ENCODE results near the gene FBXW11.

- PRO-cap, 4 experiments: no peak in any of the 4 experiments
- RAMPAGE, long total RNA, 4 experiments: no peak in any of the 4 experiments
Observed at GRCh38 chr5:171424874-171425174, 5.4 kb downstream of the FGF18 start.

- PRO-cap, 4 experiments: no peak in any of the 4 experiments
- RAMPAGE, long total RNA, 4 experiments: no peak in any of the 4 experiments
Observed at GRCh38 chr5:171578206-171578749, 158.8 kb downstream of the FGF18 start.

GRCh38 chr5:171737604-171738277 is 47.9 kb upstream of the SMIM23 start:
- PRO-cap, 4 experiments: no peak in any of the 4 experiments
- RAMPAGE, long total RNA, 4 experiments: no peak in any of the 4 experiments

- PRO-cap, 4 experiments: peak in 1 of 4 experiments; most common minus-strand start chr5:171978742 (in 1)
- RAMPAGE, long total RNA, 4 experiments: no peak in any of the 4 experiments
Observed at GRCh38 chr5:171978595-171979028, 27.8 kb downstream of the FBXW11 start.

DNA sequence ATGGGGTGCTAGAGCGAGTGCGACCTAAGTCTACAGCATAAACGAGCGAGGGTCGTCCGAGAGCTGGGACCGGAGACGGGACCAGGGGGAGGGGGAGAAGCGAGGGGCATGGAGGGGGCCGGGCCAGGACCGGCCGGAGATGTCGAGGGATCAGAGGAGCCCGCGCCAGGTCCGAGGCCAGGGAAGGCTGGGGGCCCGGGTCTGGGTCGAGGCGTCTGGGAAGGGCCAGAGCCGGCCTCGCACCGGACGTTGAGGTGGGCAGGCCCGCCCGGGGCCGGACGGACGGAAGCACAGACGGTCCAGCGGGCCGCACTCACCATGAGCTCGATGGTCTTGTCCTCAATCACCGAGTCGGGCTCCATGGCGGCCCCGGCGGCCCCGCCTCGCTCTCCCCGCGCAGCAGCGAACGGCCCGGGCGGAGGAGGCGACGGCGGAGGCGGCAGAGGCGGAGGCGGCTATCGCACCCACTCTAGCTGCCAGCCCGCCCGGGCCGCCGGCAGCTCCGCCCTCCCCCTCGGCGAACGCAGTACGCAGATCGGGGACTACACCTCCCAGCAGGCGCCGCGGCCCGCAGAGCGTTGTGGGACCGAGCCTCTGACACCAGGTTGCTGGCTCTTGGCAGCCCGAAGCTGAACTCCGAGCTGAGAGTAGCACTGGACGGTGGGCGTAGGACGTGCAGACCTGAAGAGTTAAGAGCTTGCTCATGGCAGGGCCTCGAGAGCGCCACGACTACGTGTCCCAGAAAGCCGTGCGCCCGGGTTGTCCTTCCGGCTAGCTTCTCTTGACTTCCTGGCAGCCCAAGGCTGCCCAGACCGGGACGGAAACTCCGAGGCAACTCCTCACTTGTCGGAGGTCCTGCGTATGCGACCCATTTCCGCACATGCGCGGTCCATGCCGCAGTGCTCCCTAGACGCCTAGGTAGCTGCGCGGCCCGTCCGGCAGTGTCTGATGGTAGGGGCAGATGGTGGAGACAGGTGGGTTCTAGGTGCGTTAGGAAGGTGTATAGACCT is at the start of gene FBXW11:
TSS of gene FBXW11 (minus strand) at position 498 of the 1,010 bp plus-strand sequence.
- PRO-cap, 4 experiments: peak in 4 of 4 experiments; most common plus-strand start position 136 of the sequence (in 4); most common minus-strand start position 217 of the sequence (in 4)
- RAMPAGE, long total RNA, 4 experiments: no peak in any of the 4 experiments

GRCh38 chr5:172007151-172007765 is 820 bp upstream of the FBXW11 start:
- PRO-cap, 4 experiments: peak in 1 of 4 experiments; most common minus-strand start chr5:172007678 (in 1)
- RAMPAGE, long total RNA, 4 experiments: no peak in any of the 4 experiments

DNA sequence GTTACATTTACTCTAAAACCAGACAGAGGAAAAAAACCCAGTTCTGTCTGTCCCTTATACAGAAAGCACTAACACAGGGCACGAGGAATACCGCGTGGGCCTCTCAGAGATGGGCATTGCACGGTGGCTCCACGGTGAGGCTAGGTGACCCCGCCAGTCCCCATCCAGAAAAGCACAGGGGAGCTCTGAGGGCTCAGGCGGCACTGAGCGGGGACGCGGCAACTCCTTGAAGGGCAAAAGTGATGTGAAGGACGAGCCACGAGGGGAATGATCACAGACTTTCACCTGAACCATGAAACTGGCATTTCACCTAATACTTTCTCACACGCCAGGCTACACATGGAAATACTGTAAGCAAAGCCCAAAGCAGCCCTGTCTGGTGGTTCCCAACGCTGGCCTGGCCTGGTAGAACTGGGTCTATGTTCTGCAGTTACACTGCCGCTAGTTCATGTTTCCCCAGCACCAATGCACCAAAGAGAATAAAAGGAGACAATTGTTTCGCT is 35.8 kb upstream of the FBXW11 start:
- PRO-cap, 4 experiments: no peak in any of the 4 experiments
- RAMPAGE, long total RNA, 4 experiments: no peak in any of the 4 experiments

DNA sequence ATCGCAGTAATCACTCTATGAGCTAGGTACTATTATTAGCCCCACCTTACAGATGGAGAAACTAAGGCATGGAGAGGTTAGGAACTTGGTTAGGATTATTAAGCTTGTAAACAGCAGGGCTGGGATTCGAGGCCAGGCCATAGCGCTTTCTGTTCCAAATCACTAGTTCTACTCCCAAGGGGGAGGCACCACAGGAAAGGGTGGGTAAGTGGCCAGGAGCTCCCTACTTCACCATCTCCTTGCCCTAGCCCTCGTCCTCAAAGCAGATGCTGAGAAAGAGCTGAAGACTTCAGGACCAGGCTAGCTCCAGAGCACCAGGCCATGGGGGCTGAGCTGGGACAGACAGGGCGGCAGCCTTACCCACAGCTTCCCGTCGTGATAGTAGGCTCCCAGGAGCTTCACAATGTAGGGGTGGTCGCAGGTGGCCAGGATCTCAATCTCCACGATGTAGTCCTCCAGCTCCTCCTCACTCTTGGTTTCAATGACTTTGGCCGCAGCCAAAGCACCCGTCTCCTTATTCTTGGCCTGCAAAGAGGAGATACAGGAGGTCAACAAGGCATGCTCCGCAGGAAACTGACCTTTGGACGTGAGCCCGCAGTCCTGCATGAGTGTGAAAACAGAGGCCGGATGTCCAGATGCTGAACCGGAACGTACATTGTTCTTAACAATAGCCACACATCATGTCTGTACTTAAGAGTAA is 31.6 kb downstream of the STK10 start:
- PRO-cap, 4 experiments: no peak in any of the 4 experiments
- RAMPAGE, long total RNA, 4 experiments: no peak in any of the 4 experiments

- PRO-cap, 4 experiments: no peak in any of the 4 experiments
- RAMPAGE, long total RNA, 4 experiments: no peak in any of the 4 experiments
Observed at GRCh38 chr5:172189381-172189868, 1.4 kb upstream of the STK10 start.

DNA sequence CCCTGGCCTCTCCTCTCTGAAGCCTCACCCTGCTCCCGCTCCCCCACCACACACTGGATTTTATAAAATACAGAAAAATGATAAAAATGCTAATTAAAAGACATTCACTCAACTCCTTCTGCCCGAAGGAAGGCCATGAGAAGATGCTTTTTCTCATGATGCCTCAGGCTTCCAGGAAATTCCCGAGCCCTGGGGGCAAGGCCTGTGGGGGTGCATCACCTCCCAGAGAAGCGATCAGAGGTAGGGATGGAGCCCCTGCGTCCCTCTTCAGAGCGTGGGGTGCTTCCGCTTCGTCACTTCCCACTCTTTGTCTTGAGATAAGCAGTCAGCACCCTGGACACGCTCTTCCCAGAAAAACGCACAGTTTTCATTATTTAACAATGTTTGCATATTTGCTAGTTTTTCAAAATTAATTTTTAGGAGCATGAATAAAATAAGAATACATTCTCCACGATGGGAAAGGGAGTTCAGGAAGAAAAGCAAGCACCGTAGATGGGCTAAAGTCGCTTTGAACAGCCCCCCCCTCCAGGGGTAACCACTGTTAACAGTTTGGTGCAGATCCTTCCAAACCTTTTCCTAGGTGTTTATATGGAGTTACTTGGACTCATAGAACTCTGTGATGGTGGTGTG is 33.4 kb upstream of the SH3PXD2B start:
- PRO-cap, 4 experiments: no peak in any of the 4 experiments
- RAMPAGE, long total RNA, 4 experiments: no peak in any of the 4 experiments

DNA sequence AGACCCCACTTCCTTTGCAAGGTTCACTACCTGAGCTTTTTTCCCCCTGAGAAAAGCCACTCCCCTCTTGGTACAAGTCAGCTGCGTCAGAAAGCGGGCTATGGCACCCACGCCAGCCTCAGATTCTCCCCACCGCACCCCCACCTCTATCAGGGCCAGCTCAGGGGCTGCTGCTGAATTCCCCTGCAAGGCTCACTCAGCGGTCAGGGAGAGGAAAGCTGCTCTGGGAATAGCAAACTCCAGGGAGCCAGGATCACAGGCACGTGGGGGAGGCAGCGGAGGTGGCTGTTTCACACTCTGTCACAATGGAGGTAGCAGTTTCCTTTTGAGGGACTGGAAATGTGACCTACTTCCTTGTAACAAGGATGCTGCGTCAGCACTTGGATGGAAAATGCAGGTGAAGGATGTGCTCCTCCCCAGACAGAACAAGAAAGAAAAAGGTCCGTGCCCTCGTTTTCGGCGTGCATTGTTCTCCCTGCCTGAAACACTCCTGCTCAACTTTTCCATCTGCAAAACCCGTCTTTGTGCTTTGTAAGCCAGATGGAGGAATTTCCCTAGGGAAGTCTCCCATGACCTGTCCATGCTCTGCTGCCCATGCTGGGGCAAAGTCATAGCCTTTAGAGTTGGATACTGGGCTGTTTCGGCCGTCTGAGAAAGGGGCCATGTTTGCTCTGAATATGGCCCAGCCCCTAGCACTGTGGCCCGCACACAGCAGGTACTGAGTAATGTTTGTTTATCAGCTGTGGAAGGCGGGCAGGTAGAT is 55.1 kb upstream of the SH3PXD2B start:
- PRO-cap, 4 experiments: peak in 2 of 4 experiments; most common minus-strand start position 153 of the sequence (in 2)
- RAMPAGE, long total RNA, 4 experiments: no peak in any of the 4 experiments

DNA sequence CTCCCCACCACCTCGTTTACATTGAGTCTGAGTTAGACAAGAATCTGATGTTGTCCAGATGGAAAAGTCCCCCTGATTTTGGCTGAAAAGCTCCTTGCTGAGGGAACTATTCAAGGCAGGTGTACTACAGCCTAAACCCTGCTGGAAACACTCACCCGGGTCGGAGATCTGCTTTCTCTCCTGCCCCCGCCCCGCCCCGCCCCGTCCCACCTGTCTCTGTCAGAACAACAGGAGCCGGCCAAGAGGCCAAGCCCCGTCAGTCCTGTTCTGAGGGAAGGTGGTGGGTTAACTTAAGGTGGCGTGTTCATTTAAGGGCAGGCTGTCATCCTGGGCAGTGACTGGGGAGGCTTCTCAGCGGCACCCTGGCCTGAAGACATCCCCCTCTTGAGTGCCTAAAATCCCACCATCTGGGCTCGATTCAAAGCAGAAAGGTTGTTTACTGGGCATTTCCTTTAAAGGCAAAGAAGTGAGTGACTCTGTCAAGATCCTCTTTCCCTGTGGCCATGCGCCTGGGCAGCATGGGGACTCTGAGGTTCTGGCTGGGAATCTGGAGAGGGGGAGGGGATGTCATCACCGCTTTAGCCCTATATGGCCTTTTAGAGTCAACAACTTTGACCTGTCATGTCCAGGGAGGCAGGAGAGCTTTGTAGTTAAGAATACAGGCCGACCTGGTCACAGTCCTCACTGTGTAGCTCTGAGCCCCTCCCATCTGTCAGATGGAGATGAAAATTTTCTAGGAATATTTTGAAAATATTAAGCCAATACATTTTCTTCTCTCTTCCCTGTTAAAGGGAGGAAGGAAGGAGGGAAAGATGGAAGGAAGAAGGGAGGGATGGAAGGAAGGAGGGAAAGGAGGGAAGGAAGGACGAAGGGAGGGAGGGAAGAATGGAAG is 70.9 kb upstream of the NEURL1B start:
- PRO-cap, 4 experiments: no peak in any of the 4 experiments
- RAMPAGE, long total RNA, 4 experiments: no peak in any of the 4 experiments

GRCh38 chr5:172696415-172696885 is 55.4 kb downstream of the NEURL1B start:
- PRO-cap, 4 experiments: peak in 1 of 4 experiments; most common minus-strand start chr5:172696665 (in 1)
- RAMPAGE, long total RNA, 4 experiments: no peak in any of the 4 experiments

DNA sequence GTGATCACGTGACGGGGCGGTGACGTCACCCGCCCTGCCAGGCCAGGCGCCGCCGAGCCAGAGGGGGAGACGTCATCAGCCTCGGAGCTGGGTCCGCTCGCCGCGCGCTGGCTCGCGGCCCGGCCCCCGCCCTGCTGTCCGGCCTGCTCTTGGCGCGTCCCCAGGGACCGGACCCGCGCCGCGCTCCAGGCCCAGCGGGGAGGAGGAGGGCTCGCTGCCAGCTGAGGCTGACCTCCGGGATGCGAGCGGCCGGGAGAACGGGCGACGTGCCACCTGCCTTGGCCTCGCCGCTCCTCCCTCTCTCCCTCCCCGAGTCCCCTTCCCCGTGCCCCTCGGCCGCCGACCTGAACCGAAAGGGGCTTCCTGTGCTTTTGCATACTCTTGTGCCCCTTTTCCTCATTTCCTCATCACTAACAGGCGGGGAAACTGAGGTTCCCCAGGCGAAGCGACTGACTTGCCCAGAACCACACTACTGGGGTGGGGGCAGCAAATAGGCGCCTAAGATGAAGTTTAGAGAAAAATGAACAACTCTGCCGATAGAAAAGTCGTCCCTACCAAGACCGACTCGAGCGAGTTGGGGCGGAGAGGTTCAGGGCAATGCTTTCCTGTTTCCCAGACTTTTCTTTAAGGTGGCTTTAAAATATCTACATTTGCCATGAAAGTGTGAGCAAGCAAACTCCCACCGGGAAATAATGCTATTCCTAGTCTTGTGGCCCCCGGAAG is 459 bp upstream of the DUSP1 start:
- PRO-cap, 4 experiments: peak in 4 of 4 experiments; most common plus-strand start position 78 of the sequence (in 3); most common minus-strand start position 71 of the sequence (in 1)
- RAMPAGE, long total RNA, 4 experiments: start-site peak on the plus strand in 4 of 4 experiments, centred at positions 129 to 156 of the sequence, 11 to 64 reads per replicate

DNA sequence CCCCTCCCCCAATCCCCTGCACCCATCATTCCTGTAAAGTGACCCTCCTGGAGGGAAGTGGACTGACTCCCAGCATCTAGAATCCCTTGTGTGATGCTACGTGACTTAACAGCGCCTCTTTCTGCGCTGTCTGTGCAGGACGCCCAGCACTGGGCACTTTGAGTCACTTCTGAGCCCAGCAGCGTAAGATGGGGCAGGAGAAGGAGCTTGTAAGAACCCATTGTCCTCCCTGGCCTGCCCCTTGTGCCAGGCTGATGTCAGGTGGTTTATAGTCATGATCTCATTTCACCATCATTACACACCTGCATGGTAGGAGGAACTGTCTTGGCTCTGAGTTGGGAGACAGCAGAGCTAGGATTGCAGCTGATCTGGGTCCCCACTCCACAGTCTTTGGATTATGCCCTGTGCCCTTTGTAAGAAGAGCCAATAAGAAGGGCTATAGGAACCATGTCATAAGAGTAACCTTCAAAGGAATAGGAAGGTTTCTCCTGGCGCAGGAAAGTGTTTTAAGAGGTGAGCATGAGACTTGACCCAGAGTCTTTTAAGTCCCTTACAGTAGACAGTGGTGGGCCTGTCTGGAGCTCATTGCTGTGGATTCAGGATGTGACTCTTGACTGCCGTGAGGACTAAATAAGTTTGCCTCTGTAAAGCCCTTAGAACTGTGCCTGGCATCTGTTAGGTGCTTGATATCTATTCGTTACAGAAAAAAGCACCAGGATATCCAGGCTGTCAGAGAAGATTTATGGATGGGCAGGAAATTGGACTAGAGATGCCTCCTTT is 12.3 kb downstream of the ERGIC1 start:
- PRO-cap, 4 experiments: peak in 1 of 4 experiments; most common minus-strand start position 603 of the sequence (in 1)
- RAMPAGE, long total RNA, 4 experiments: no peak in any of the 4 experiments

DNA sequence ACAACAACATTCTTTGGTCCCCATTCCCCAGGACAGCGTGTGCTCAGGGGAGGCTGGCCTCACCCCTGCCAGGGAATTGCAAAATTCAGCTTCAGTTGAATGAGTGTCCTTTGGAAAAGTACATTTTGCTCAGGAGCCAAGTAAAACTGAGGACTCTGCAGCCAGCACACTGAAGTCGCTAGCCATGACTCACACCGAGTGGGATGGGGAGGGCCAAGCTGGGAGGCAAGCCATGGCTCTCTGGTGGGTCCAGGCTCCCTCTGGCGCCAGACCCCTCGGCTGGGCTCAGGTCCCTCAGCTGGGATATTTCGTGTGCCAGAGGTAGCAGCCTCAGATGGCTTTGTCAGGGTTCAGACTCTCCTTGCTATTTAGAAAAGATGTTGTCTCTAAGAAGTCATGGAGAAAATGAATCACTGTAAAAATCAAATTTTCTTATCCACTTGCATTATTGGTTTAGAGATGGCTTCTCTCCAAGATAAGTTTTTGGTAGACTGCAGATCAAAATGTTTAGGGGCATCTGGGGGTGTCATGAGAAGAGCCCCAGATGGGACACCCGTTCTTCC is 35.3 kb downstream of the ERGIC1 start:
- PRO-cap, 4 experiments: peak in 1 of 4 experiments; most common plus-strand start position 194 of the sequence (in 1)
- RAMPAGE, long total RNA, 4 experiments: no peak in any of the 4 experiments

DNA sequence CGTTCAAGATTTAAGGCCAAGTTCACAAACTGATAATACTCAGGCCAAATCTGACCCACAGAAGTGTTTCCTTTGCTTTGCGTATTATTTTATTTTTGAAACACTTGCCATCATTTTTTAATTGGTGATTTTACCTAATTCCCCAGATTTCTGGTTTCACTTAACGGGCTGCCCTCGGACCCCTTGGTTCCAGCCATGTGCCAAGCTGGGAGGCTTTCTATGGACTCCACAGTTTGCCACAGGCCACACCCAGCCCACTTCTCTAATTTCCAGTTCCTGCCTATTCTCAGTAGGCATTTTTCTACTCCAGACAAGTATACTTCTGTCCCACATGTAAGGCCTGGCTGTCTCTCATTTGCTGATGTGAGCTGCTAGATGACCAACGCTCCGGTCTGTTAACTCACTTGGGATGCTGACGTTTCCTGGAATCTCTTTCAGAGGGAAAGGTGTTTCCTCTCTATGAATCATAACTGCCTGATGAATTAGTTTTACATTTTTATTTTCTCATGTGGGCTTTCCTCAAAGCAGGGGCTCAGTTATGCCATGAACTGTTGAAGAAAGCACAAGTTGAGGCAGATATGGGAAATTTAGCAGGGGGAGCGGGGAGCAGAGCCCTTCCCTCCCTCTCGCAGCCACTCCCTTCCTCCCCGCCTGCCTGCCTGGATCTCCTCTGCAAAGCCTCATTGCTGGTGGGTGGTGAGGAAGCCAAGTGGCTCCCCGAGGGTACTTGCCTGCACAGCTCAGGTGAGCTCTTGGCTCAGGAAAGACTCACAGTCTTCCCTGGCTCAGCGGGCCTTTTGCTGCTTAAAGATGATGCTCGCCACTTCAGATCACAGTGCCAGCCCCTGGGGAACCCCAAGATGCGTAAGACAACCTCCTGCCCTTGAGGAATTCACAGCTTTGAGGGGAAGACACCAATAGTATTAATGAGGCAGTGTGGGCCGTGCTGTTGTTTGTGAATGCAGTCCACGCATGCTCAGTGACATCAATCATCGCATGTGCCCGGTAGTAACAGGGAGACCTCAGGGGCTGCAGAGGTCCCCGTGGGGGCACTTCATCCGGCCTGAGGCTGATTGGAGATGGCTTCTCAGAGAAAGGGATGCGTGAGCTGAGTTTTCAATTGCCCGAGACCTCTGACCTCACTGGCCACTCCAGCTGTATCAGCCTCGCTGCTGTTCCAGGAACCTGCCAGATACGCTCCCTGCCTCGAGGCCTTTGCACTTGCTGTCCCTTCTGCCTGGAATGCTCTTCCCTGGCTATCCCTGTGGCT is 36.5 kb downstream of the ERGIC1 start:
- PRO-cap, 4 experiments: peak in 4 of 4 experiments; most common plus-strand start position 1,191 of the sequence (in 4); most common minus-strand start position 351 of the sequence (in 1)
- RAMPAGE, long total RNA, 4 experiments: no peak in any of the 4 experiments

GRCh38 chr5:172905987-172906207 is 53.3 kb upstream of the RPL26L1 start:
- PRO-cap, 4 experiments: no peak in any of the 4 experiments
- RAMPAGE, long total RNA, 4 experiments: no peak in any of the 4 experiments

GRCh38 chr5:172909586-172909860 is 49.7 kb upstream of the RPL26L1 start:
- PRO-cap, 4 experiments: no peak in any of the 4 experiments
- RAMPAGE, long total RNA, 4 experiments: no peak in any of the 4 experiments

DNA sequence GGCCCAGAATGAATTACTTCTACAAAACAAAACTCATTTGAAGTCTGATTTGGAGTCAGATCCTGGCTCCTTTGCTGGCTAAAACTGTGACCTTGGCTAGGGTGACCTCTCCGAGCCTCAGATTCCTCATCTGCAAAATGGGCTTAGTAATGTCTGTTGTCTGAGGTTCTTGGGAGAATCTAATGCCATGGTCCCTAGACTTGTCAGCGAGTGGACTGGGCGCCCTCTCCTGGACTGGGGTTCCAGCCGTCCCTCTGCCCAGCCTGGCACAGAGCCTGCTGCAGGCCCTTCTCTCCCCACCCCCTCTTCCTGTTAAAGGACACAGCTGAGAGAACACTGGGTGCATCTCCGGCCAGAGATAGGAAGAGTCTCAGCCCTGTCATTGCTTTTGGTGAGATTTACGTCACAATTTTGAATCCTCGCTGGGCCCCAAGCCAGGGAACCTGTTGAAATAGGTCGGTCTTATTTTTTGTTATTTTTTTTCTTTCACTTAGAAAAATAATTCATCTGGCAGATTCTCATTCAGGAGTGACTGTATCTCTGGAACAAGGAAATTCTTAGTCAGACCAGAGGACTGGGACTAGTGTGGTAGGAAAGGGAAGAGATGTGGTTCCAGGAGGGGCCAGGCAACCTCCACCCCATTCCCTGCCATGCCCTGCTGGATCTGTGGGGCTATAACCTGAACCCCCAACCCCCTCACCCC is 48.3 kb upstream of the RPL26L1 start:
- PRO-cap, 4 experiments: peak in 1 of 4 experiments; most common plus-strand start position 408 of the sequence (in 1); most common minus-strand start position 307 of the sequence (in 1)
- RAMPAGE, long total RNA, 4 experiments: no peak in any of the 4 experiments

Data from spleen (tissue), 7 donors.